Vagina (tissue), 1 donor: ENCODE data around the gene HDAC10.

GRCh38 chr22:50111942-50112784 lies 22.4 kb downstream of the MOV10L1 start:
- PRO-cap: no peak
- RAMPAGE, long total RNA: no peak

GRCh38 chr22:50114283-50115148 lies 24.7 kb downstream of the MOV10L1 start:
- PRO-cap: no peak
- RAMPAGE, long total RNA: start-site peak on the plus strand at chr22:50114487-50114542, 37 reads

DNA sequence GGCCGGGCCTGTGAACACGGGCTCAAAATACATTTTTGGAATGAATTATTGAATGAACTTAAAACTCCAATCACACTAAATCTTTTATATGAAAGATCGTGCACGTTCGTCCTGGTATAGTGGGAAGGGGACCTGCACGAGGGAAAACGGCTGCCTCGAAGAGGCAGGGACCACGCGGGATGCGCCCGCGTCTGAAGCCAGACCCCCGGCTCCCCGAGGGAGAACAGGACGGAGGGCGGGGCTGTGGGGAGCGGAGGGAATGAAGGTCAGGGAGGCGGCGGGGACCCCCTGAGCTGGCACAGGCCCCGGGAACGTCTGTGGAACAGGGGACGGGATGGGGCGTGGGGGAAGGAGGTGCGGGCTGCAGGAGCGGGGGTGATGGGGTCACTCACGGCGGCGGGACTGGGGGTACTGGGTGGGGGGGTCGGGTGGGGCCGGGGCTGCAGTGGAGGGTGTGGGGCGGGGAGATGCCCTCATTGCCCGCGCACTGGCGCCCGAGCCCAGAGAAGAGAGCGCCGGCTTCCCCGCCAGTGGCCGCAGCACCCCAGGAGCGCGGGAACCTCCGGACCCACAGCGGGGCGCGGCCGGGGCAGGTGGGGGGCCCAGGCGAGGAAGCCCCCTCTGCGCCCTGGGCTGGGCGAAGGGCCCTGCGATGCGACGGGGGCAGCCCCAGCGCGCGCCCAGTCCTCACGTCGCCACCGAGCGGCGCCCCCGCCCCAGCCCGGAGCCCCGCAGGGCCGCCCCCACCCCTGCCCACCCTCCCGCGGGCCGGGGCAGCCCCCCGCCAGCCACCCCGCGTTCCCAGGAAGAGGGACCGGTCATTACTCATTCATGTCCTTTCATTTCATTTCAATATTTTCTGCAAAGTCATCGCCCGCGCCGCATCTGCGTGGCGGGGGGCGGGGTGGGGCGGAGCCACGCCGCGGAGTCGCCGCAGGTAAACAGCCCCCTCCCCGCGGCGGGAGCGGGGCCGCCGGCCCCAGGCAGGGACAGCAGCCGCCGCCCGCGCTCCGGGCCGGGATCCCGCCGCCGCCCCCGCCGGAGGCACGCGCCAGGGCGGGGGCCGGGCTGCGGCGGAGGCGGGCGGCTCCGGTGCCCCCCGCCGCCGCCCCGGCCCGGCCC lies 872 bp upstream of the PANX2 start:
- PRO-cap: unidirectional peak, plus-strand start at position 964 of the sequence
- RAMPAGE, long total RNA: no peak

GRCh38 chr22:50189643-50190058 lies 3.9 kb downstream of the TRABD start:
- PRO-cap: no peak
- RAMPAGE, long total RNA: start-site peak on the plus strand at chr22:50189866-50189978, 9 reads

DNA sequence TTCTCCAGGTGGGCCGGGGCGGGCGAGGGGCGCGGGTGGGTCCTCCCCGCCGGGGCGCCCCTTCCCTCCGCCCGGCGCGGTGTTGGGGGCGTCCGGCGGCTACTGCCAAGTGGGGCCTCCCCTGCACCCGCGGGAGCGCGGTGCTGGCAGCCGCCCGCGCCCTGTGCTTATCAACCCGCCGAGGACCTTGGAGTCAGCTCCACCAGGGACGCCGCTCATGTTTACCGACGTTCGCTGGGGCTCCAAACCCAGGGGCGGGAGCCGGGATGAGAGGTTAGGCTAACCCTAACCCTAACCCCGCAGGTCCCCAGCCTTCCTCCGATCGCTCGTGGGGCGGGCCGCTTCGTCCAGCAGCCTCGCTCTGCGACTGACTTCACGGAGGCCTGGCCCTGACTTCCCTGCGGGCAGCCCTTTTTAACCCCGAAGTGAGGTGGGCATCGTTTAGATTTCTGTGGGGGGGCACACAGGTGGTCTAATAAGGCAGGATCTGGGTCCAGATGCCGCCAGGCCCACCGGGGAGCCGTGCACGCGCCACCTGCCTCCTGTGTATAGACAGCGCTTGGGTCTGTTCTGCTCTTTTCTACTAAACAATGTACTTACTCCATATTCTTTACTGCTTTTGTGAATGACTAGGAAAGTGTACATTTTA lies 896 bp downstream of the SELENOO start:
- PRO-cap: no peak
- RAMPAGE, long total RNA: no peak

DNA sequence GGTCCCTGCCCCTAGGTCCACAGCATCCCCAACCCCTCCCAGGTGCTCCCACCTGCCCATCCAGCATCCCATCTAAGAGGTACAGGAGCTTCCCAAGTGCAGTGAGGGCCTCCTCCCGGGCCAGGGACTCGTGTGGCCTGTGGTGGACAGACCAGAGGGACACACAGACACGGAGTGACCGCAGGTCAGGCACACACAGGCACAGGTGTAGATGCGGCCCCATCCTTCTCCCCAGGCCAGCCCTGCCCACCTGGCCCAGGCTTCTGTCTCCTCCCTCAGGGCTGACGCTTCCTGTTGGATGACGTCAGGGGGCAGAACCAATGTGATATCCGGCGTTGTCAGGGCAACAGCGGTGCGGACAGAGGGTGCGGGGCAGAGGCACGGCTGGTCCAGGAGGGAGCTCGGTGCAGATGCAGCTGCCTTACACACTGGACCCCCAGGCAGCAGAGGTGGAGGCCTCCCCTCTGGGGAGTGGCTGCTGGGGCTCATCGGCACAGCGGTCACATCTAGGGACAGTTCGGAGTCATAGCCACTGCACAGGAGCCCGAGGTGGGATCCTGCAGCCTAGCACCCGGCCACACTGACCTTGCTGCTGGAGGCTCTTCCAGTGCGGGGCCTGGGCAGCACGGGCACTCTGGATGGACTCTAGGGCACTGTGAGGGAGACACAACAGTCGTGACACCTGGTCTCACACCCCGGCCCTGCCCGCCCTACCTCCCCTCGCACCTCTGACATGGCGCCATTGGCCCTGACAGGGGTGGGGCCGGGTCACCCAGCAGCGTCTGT lies 3.0 kb upstream of the TUBGCP6 start:
- PRO-cap: no peak
- RAMPAGE, long total RNA: no peak

DNA sequence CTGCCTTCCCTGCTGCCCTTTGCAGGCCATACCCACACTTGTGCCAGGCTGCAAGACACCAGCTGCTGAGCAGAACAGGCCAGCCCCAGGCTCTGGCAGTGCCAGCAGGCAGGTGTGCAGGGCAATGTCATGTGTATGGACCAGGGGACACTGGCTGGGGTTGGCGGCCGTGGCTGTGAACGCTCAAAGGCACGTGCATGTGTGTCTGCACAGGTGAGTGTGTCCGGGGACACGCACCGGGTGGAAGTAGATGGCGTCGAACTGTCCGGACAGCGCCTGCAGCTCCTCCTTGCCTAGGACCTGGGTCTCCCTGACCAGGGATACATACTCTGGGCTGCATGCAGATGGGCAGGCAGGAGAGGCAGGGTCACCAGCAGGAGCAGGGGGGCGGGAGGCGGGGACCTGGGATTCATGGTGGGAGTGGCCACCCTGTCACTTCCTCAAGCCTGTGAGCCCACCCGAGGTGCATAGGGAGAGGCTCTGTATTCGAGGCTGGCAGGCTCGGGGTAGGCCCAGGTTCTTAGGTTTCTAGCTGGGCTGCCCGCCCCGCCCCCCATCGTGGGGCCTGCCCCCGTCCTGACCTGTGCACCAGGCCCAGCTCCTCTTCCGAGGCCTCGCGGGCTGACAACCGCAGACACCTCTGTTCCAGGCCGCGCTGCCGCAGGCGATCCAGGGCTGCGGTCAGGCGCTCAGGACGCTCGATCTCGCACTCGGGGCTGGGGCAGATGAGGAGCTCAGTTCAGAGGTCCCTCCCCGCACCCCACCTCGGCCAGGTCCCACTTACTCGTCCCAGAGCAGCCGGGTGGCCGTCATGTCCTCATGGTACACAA lies 660 bp downstream of the HDAC10 start:
- PRO-cap: no peak
- RAMPAGE, long total RNA: no peak

DNA sequence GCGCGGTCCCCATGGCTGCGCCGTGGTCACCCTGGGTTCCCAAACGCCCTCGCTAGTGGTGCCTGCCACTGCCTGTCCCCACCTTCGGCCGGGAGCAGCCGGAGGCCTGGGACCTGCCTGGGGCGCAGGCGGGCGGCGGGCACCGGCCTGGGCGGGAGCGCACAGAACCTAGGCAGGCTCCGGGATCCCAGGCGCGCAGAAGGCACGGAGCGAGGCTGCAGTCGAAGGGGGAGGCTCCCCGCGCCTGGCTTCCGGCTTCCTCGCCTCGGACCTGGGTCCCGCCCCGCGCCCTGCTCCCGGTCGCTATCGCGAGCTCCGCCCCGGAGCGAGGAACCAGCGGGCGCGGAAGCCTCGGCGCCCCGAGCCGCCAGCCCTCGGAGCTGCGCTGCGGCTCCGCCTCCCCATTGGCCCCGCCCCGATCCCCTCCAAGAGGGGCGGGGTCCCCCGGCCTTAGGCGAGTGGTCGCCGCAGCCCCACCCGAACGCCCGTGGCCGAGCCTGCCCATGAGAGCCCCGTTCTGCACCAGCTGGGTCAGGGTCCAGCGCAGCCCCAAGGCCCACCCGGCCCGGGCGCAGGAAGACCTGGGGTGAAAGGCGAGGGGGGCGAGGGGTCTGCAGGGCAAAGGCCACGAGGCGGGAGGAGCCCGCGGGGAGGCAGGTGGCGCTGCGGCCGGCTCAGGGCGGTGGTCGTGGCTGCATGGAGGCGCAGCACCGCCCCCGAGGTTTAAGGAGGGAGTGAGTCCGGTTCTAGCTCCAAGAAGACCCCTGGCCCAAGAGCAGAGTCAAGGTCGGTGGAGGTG lies at the start of gene HDAC10:
Gene HDAC10 (minus strand): TSS at position 246 of the 799 bp plus-strand sequence.
- PRO-cap: bidirectional peak, plus-strand start at position 428 of the sequence, minus-strand start at position 223 of the sequence
- RAMPAGE, long total RNA: start-site peak on the minus strand centred at position 235 of the sequence, 25 bp wide, 46 reads

DNA sequence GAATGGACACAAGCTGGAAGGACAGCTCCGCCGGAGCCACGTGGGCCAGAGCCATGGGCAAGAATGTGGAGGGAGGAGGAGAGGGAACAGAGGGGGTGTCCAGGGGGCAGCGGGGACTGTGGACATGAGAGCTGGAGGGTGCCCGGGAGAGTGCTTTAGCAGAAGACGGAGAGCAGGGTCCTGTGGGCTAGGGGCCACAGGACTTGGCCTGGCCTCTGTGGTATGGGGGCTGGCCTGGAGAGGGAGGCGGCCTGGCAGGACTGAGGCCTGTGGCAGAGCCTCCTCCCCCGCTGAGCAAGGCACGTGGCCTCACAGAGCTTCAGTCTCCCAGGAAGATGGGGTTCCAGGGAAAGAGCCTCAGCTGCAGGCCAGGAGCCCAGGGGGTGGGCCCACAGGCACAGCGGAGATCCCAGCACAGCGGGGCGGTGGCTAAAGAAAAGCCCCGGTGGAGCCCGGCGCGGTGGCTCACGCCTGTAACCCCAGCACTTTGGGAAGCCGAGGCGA lies 2.3 kb downstream of the MAPK12 start:
- PRO-cap: no peak
- RAMPAGE, long total RNA: no peak

GRCh38 chr22:50273683-50274840 lies 3.9 kb upstream of the MAPK11 start:
- PRO-cap: no peak
- RAMPAGE, long total RNA: no peak

DNA sequence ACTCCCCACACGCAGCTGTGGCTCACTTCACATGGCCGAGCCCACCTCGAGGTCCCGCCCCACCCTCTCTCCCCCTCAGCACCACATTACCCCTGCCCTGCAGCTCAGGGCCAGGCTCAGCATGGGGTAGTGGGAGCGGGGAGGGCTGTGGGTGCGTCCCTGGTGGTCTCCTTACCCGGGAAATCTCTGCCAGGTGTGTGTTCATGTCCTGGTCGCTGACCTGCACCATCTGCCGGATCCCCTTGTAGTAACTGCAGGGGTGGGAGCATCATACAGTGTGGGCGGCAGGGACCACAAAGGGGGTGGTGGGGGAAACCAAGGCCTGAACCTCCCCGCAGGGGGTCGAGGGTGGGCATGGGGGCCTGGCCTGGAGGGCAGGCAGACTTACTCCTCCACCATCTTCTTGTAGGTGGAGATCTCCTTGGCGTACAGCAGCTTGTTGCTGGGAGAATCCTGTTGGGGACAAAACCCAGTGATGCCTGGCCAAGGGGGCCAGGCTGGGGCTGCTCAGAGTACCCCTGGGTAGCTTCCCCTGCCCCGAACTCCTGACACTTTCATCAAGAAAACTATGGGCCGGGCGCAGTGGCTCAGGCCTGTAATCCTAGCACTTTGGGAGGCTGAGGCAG lies 6.4 kb upstream of the MAPK11 start:
- PRO-cap: no peak
- RAMPAGE, long total RNA: no peak

- PRO-cap: no peak
- RAMPAGE, long total RNA: no peak
Observed at GRCh38 chr22:50279894-50280163, 9.6 kb upstream of the MAPK11 start.

DNA sequence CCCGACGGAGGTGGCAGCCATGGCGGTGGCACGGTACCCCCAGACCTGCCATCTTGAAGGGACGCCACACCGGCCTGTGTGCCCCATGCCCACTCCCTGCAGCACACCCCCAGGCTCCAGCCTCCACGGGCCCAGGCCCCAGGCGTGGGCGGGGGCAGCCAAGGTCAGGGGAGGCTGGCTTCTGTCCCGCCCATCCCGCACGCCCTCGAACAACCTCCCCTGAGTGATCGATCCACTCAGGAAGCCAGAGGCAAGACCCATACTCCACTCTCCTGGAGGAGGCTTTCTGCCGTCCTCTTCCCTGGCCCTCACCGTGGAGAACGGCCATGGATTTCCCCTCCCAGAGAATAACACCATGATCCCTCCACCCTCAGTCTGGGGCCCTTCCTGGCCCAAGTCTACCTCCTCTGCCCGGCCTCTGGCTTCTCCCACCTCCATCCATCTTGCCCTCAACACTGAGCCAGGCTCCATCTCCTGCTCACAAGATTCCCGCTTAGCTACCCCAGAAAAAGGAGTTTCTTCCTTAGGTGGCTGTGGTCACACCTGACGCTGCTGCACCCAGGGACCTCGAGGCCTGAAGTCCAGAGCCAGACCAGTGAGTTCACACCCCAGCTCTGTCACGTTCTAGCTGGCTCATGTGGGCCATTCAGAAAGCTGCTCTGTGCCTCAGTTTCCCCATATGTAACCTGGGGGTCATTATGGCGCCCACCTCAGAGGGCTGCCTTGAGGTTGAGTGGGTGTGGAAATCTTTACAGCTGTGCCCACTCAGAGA lies 10.1 kb downstream of the PLXNB2 start:
- PRO-cap: no peak
- RAMPAGE, long total RNA: no peak

DNA sequence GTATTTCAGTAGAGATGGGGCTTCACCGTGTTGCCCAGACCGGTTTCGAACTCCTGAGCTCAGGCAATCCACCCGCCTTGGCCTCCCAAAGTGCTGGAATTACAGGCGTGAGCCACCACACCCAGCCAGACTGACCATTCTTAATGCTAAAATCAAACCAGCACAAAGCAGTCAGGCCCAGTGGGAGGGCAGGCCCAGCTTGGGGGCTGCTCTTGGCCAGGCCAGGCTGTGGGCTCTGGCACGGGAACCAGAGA lies 8.7 kb downstream of the PLXNB2 start:
- PRO-cap: no peak
- RAMPAGE, long total RNA: no peak

- PRO-cap: no peak
- RAMPAGE, long total RNA: no peak
Observed at GRCh38 chr22:50299073-50300134, 8.0 kb downstream of the PLXNB2 start.

- PRO-cap: no peak
- RAMPAGE, long total RNA: no peak
Observed at GRCh38 chr22:50371946-50372433, 28.9 kb downstream of the PPP6R2 start.

- PRO-cap: no peak
- RAMPAGE, long total RNA: start-site peak on the plus strand at chr22:50389202-50389300, 11 reads
Observed at GRCh38 chr22:50388802-50389642, 45.9 kb downstream of the PPP6R2 start.

DNA sequence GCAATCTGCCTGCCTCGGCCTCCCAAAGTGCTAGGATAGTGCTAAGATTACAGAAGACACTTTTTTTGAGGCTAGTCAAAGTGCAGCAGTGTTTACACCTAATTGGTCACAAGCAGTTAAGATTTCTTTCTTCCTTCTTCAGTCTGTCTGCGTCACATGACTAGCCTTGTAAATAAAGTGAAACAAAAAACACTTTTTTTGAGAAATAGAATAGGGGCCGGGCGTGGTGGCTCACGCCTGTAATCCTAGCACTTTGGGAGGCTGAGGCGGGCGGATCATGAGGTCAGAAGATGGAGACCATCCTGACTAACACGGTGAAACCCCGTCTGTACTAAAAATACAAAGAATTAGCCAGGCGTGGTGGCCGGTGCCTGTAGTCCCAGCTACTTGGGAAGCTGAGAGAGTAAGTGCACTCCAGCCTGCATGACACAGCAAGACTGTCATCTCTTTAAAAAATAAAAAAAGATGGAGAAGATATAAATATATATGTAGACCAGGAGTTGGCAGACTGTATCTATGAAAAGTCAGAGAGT lies 55.7 kb downstream of the PPP6R2 start:
- PRO-cap: no peak
- RAMPAGE, long total RNA: no peak

GRCh38 chr22:50399822-50400564 lies 56.9 kb downstream of the PPP6R2 start:
- PRO-cap: no peak
- RAMPAGE, long total RNA: no peak

- PRO-cap: no peak
- RAMPAGE, long total RNA: no peak
Observed at GRCh38 chr22:50446131-50446480, 28.7 kb downstream of the SBF1 start.